GM12891 (cell line): Measurements from ENCODE around the gene PSAT1.

DNA sequence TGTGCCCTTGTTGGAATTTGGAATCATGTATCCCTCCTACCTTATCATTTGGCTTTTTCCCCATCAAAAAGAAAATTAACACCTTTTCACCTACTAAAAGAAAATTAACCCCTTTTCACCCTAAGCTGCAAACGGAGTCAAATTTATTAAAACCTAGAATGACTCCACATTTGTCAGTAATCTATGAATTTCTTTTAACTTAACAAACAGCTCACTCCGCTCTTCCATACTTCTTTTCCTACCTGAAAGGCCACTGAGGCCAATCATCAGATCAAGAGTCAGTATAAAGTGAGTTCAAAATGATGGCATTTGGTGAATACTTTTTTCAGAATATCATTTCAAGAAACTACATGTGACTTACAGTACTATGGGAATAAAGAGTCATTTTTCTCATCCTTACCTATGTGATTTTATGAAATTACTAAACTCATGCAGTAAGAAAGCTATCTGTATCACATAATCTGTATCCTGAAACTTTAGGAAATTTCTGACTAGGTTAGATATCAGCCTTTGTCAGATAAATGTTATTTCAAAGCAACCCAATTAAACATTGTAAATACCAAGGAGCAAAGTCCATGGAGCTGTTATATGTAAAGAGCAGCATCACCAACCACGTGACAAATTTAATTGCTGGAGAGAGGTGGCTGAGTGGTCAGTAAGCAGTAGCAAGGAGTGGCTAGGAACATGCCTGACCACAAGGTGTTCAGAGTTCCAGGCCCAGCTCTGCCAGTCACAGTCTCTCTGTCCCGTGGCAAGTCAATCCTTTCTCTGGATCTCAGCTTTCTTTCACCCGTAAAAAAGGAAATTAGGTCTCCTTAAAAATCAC, 166.5 kb downstream of the GNAQ start:
- RRBS, result no CpG with 5 or more reads among the region's 5 CpGs

DNA sequence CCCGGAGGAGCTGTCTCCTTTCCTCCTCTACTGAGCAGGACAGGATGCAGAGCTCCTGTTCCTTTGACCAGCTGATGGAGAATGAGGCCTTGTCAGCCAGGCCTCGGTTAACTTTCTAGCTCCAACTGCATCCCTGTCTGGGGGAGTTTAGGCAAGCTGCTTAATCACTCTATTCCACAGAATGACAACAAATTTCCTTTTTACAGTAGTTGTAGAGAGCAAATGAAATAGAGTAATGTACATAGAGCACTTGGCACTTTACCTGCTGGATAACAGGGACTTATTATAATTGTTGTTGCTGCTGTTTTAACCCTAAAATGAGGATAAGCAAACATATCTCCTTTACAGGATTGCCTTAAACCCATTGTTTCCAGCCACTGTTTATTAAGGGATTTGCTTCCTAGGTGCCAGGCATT, 155.4 kb downstream of the GNAQ start:
- RRBS, result no CpG with 5 or more reads among the region's 2 CpGs

DNA sequence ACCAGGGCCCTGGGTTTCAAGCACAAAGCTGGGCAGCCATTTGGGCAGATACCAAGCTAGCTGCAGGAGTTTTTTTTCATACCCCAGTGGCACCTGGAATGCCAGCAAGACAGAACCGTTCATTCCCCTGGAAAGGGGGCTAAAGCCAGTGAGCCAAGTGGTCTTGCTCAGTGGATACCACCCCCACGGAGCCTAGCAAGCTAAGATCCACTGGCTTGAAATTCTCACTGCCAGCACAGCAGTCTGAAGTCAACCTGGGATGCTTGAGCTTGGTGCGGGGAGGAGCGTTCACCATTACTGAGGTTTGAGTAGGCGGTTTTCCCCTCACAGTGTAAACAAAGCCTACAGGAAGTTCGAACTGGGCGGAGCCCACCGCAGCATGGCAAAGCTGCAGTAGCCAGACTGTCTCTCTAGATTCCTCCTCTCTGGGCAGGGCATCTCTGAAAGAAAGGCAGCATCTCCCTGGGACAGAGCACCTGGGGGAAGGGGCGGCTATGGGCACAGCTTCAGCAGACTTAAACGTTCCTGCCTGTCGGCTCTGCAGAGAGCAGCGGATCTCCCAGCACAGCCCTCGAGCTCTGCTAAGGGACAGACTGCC, 34.8 kb upstream of the CEP78 start:
- RRBS, result no CpG with 5 or more reads among the region's 13 CpGs

GRCh38 chr9:78296710-78297847, at the start of gene PSAT1:
Gene PSAT1, plus strand, starts transcription at chr9:78297125.
- RRBS, result under 1% methylated on average over 25 of the region's 97 CpGs

- RRBS, result no CpG with 5 or more reads among the region's 12 CpGs
These were observed 1.9 kb downstream of the TLE4 start for GRCh38 chr9:79573670-79574118.

DNA sequence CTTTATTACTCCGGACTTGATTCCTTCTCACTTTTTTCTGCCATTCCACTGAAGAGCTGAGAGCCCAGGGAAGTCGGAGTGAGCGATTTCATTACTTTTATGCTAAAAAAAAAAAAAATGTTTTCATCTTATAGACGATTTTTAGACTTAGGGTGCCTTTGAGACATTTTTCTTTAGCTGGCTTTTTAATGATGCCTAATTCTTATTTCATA, 2.3 kb downstream of the TLE4 start:
- RRBS, result no CpG with 5 or more reads among the region's 4 CpGs

DNA sequence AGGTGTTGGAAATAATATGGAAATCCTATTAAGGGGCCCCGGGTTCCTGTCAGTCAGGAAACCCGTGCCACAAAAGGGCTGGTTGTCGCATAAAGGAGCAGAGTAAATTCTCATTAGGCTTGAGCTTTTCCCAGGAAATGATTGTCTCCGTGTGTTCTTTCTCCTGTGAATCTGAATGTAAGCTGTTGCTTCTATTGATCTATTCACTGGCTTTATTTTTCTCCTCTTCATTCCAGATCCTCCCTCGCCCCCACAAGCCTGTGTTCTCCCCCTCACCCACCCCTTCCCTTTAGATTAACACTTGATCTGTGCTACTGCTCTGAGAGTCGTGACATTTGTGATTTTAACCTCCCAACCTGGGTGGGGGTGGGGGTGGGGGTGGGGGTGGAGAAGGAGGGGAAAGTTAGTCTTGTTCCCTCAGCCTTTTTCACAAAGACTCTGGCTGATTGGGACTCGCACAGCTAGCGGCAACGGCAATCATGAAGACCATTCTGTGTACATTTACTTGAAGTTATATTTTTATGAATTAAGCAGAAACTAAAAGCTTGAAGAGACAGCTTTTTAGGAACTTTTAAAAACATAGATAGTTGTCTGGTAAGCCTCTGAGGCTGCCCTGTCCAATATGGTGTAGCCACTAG, 91.0 kb downstream of the TLE4 start:
- RRBS, result no CpG with 5 or more reads among the region's 9 CpGs

GRCh38 chr9:81371869-81372158, 317.5 kb downstream of the TLE1 start:
- RRBS, result no CpG with 5 or more reads among the region's 6 CpGs

DNA sequence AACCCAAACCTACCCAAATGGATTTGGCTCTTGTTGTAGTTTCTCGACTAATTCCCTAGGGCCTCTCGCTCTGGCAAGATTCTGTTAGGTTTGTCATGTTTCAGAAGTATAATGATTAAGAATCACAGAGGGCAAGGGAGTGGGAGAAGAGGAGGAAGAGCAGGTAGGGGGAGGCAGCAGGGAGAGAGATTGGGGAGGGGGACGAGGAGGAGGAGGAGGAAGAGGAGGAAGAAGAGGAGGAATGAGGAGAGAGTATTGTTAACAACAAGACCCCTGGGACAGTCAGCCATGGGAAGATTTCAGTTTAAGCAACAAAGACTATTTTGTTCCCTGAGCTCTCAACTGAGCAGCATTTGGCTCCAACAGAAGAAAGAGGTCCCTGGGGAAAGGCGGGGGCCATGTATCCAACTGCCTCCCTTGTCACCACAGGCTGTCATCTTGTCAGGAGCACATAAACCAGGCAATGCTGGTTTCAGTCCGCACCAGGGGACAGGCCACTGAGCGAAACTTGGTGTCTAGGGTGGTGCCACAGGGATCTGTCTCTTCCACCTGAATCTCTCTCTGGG, 316.1 kb downstream of the TLE1 start:
- RRBS, result no CpG with 5 or more reads among the region's 6 CpGs

GRCh38 chr9:81599870-81600203, 89.5 kb downstream of the TLE1 start:
- RRBS, result no CpG with 5 or more reads among the region's 1 CpG

GRCh38 chr9:81689688-81690126, 360 bp upstream of the TLE1 start:
- RRBS, result 13% methylated on average over 13 of the region's 45 CpGs

DNA sequence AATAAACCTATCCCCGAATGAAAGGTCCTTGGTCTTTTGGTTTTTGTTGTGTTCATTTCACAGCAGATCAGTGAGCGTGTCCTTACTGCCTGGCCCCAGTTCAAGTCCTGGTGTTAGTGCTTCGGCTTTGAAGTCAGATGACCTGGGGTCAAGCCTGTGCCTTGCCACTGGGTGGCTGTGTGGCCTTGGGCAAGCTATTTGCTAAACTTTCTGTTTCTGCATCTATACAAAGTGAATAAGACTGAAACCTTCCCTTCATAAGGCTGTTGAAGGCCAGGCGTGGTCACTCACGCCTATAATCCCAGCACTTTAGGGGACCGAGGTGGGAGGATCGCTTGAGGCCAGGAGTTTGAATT, 94.6 kb upstream of the SPATA31D4 start:
- RRBS, result no CpG with 5 or more reads among the region's 7 CpGs

GRCh38 chr9:82369109-82369731, 380.6 kb downstream of the SPATA31D1 start:
- RRBS, result no CpG with 5 or more reads among the region's 1 CpG

- RRBS, result no CpG with 5 or more reads among the region's 15 CpGs
These were observed 156.7 kb upstream of the RASEF start for GRCh38 chr9:83219603-83220047.

DNA sequence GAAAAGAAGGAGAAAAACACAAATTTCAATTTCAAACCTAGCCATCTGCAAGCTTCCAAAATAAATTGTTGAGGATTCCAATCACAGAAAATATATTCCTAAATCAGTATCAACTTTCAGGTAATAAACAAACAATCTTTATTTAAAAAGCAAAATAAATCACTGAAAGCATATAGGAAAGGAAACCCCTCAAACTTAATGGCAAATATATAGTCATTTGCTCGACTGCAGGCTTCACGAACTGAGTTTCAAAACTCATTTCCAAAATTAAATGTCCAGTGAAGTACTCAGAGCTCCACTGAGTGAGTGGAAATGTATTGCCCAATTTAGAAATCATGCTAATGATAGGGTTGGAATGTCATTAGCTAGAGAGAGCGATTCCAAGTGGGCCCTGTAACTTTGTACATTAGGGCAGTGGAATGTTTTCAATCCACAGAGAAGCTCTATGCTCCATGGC, 182.9 kb upstream of the RASEF start:
- RRBS, result no CpG with 5 or more reads among the region's 3 CpGs

- RRBS, result no CpG with 5 or more reads among the region's 4 CpGs
These were observed 27.2 kb downstream of the FRMD3 start for GRCh38 chr9:83510875-83511452.

- RRBS, result no CpG with 5 or more reads among the region's 2 CpGs
These were observed 1.9 kb downstream of the FRMD3 start for GRCh38 chr9:83536144-83536893.

- RRBS, result no CpG with 5 or more reads among the region's 3 CpGs
These were observed 20.2 kb downstream of the GKAP1 start for GRCh38 chr9:83797239-83797845.

- RRBS, result no CpG with 5 or more reads among the region's 3 CpGs
These were observed 10.7 kb upstream of the C9orf64 start for GRCh38 chr9:83966934-83967989.